Non-pigmented ciliary epithelial cell (primary cell): ENCODE measurements around a stretch of chr5.

- RRBS = no CpG with 5 or more reads among the region's 4 CpGs
These were observed 46.9 kb downstream of the RASGRF2 start for GRCh38 chr5:81006975-81007525.

DNA sequence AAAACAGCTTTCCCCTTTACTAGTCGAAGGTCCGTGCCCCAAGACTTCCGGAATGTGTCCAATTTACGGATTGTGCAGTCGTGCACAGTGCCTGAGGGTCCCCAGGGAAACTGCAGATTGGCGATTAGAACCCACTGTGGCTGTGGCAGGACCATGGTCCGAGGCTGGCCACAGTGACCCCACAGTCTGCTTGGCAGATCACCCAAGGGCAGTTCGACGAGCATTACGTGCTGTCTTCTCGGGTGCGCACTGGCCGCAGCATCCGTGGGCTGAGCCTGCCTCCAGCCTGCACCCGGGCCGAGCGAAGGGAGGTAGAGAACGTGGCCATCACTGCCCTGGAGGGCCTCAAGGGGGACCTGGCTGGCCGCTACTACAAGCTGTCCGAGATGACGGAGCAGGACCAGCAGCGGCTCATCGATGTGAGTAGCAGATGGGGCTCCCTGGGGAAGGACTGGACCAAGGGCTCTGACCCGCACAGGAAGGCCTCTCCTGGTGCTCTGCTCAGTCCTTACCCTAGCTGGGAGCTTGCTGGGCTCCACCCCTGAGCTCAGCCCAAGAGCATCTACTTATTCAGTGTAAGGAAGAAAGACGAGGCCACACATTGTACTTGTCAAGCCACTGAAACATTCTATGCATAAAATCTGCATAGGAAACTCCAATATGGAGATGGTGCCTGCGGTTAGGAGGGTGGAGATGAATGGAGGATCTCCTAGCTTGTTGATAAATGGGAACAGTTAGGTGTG lies 21.8 kb downstream of the CKMT2 start:
- RRBS = no CpG with 5 or more reads among the region's 26 CpGs

GRCh38 chr5:81615958-81616327 lies 135.0 kb downstream of the SSBP2 start:
- RRBS = no CpG with 5 or more reads among the region's 16 CpGs

DNA sequence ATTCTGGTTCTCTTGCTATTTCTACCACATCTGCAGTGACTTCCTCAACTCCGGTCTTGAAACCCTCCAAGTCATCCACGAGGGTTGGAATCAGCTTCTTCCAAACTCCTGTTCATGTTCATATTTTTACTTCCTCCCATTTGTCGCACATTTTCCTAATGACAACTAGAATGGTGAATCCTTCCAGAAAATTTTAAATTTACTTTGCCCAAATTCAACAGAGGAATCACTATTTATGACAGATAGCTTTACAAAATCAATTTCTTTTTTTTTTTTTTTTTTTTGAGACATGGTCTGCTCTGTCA lies 51.4 kb downstream of the SSBP2 start:
- RRBS = no CpG with 5 or more reads among the region's 3 CpGs

- RRBS = no CpG with 5 or more reads among the region's 5 CpGs
These were observed 73.2 kb downstream of the RPS23 start for GRCh38 chr5:82204628-82205748.

- RRBS = no CpG with 5 or more reads among the region's 29 CpGs
These were observed 3.7 kb downstream of the RPS23 start for GRCh38 chr5:82274302-82275067.

GRCh38 chr5:82406130-82406735 lies 128.1 kb upstream of the RPS23 start:
- RRBS = no CpG with 5 or more reads among the region's 13 CpGs

DNA sequence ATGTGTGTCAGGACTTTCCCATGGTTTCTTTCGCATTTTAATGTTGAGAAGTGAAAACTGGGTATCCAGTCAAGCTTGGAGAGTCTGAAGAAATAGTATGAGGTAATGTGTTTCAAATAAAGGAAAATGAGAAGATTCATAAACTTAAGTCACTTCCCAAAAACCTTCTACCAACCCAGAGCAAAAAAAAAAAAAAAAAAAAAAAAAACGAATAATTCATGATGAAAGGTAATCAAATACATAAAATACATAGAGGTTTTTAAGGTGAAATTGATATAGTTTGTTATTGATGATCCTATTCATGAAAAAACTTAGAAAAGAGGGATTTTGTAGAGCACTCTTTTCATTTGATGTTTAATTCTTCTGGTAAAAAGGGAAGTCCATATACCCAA lies 187.7 kb upstream of the VCAN start:
- RRBS = no CpG with 5 or more reads among the region's 2 CpGs

- RRBS = under 1% methylated on average over 10 of the region's 42 CpGs
These were observed 2.8 kb downstream of the VCAN start for GRCh38 chr5:83474269-83474835.

GRCh38 chr5:83474971-83475345 lies 3.4 kb downstream of the VCAN start:
- RRBS = no CpG with 5 or more reads among the region's 9 CpGs

DNA sequence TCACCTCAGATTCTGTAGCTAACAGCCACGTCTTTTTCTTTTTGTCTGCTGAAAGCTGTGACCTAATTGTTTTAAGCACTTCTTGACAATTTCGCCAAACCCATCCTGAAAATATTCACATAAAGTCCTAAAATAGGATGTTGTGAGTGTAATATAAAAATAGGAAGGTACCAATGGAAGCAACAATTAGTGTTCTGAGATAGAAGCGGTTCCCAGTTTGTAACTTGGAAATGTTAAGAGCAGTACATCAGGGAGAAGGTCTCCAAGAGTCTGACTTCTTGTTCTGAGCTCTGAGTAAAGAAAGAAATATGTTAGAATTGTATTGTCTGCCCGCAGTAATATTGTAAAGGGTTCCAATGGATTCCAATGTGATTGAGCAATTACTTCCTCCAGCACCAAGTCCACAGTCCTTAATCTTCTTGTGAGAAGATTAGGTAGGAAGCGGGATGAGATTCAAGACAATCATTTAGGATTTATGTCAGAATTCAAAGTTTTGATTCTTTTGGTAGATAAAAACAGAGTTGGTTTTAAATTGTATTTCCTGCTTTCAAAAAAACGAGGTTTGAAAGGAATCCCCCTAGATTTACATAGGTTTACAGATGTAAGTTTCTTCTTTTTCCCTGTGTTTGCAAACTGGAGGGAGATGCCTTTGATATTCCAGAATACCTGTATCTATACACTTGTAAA lies 4.0 kb downstream of the VCAN start:
- RRBS = no CpG with 5 or more reads among the region's 6 CpGs

DNA sequence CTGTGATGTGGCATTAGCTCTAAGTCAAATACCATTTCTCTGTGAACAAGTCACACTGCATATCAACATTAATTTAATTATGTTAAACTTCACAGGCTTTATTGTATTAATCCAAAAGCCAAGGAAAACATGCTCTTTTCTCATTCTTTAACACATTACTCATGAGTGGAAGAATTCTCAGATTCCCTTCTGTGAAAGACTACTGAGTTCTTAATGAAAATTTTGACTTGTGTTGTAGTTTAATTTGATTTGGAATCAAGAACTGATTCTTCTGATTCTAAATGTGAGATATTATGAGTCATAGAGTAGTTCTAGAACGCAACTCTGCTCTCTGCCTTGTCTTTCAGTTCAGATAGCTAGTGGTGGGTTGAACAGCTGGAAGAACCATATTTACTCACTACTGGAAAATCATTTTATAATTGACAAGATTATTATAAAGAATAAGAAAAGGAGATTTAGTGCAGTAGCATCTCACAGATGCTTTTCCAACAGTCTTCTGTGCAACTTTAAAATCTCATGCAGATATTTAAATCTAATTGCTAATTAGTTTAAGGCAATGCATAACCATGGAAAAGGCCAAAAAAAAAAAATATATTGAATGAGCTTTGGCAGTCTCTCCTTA lies 90.7 kb downstream of the VCAN start:
- RRBS = no CpG with 5 or more reads among the region's 1 CpG

GRCh38 chr5:83858653-83859076 lies 138.0 kb upstream of the HAPLN1 start:
- RRBS = no CpG with 5 or more reads among the region's 2 CpGs

- RRBS = 2% methylated on average over 11 of the region's 42 CpGs
These were observed 1.1 kb downstream of the EDIL3 start for GRCh38 chr5:84383447-84384093.

GRCh38 chr5:85663371-85664051 lies 954.2 kb upstream of the COX7C start:
- RRBS = no CpG with 5 or more reads among the region's 17 CpGs

- RRBS = no CpG with 5 or more reads among the region's 2 CpGs
These were observed 247.6 kb upstream of the RASA1 start for GRCh38 chr5:87020081-87020532.

DNA sequence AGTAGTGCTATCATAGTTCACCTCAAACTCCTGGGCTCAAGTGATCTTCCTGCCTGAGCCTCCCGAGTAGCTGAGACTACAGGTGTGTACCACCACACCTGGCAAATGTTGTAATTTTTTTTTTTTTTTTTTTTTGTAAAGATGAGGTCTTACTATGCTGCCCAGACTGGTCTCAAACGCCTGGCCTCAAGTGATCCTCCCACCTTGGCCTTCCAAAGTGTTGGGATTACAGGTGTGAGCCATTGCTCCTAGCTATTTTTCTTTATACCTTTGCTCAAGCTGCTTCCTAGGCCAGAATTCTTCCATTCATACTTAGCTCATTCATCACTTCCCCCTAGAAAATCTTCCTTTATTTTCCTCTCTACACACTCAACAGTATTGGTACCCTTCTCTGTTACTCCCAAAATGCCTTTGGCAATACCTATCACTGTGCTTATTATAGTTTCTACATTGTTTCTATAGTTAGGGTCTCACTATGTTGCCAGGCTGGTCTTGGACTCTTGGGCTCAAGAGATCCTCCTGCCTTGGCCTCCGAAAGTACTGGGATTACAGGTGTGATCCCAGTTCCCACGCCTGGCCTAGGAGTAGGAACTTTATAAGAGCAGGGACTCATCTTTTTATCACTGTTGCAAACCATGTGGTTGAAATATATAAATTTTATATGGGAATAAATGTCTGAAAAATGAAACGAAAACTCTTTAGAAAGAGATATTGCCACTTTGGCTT lies 68.0 kb downstream of the CCNH start:
- RRBS = no CpG with 5 or more reads among the region's 5 CpGs

DNA sequence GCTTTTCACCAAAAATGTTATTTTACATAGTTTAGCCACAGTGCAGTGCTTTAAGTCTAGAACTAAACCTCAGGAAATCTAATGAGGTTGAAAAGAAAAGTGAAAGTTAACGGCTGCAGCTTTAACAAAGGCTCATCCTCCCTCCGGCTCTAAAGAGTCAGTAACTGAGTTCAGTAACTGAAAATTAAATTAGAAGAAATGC lies 233.7 kb upstream of the TMEM161B start:
- RRBS = no CpG with 5 or more reads among the region's 2 CpGs

DNA sequence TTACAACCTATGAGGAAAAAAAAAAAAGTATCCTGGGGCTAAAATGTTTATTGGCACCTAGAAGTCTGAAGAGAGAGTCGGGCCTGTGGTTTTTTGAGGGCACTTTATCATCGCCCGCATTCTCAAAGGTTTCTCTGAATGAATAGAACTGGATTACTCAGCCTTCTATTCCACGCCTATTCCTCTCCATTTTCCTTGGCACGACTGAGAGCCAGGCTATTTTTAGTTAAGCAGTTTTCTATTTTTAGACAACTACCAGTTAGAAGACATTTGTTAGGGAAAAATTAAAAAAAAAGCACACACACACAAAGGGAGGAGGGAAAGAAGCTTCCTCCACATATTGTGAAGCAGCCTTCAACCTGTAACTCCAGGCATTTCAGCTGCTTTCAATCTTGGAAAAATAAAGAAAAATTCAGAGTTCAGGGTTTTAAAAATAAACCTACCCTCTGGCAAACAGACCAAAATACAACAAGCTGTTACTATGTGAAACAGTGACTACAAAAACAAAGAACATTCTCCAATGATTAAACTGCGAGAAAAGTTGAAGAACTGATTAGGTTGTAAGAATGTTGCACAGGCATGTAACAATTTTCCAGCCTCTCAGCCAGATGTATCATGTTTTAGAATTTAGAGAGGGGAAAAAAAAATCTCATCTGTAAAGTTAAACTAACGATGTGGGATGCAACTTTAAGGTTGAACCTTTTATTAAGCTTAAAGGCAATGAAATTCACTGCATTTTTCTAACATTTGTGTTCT lies 97.0 kb downstream of the MEF2C start:
- RRBS = no CpG with 5 or more reads among the region's 7 CpGs

GRCh38 chr5:90072896-90073386 lies 336.6 kb downstream of the CETN3 start:
- RRBS = no CpG with 5 or more reads among the region's 7 CpGs